ENCODE measurements around a stretch of chr2.

DNA sequence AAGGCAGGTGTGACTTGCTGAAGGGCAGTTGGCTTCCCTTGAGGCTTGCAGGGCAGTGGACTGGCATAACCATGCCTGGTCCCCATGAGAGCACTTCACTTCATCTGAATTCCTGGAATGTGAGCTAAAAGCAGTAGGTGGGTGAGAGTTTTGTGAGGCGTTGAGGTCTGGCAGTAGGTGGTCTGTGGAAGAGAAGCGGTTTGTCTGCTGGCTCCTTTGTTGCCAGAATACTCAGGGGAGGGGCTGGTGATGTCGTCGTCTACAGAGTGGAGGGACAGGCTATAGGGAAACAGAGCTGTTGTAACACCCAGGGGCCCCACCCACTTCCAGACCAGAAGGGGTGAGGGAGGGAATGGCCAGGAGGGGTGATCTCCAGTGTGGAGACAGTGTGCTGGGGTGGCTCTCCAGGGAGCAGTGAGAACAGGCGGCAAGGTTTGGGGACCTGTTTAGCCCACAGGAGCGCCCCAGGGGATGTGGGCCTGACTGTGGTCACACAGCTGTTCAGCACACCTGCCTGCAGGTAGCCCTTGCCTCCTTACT, 21.4 kb upstream of the ALKAL2 start:
- RAMPAGE, long total RNA, result no peak
- RRBS, result no CpG with 5 or more reads among the region's 6 CpGs

GRCh38 chr2:634524-634974, 42.7 kb downstream of the TMEM18 start:
- RAMPAGE, long total RNA, result no peak
- RRBS, result no CpG with 5 or more reads among the region's 9 CpGs

DNA sequence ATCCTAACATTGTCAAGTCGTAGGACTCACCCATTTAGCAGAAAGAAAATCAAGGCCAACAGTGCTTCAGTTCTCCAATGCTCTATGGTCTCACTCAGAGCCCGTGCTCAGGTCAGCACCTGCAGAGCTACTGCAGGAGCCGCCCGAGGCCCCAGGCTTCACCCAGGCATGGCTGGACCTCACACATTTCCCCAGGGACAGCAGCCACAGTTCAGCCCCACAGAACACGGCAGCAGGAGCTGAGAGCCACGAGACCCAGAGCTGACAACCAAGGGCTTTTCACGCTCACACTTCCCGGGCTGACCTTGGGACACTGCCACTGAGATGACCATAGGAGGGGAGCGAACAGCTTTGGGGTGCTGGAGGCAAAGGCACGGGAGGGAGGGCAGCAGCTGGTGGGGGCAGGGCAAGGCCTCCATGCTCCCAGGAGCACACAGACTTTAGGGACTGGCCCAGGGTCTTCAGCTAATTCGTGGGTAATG, 4.2 kb downstream of the TMEM18 start:
- RAMPAGE, long total RNA, result no peak
- RRBS, result no CpG with 5 or more reads among the region's 11 CpGs

- RAMPAGE, long total RNA, result no peak
- RRBS, result 87% methylated on average over 2 of the region's 11 CpGs
Observed at GRCh38 chr2:692731-693232, 15.6 kb upstream of the TMEM18 start.

- RAMPAGE, long total RNA, result no peak
- RRBS, result no CpG with 5 or more reads among the region's 14 CpGs
Observed at GRCh38 chr2:1136888-1137640, 186.4 kb downstream of the SNTG2 start.

DNA sequence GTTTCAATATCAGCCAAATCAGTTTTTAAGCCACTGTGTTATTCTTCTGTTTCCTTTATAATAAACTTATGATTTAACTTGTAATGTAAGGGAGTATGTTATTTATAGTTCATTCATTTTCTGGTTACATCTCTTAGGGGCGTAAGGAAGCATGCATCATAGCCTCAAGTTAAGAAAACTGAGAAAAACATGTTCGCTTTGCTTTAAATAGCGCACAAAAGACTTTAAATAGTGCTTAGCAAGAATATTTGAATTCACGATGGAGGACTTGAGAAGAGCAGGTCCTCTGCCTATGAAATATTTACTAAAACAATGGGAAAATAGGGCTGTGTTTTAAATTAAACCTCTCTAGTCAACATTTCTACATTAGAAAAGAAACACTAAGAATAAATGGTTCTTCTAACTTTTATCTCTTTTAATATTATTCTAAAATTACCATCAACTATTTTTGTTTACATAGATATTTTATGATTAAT, 172.8 kb upstream of the TPO start:
- RAMPAGE, long total RNA, result no peak
- RRBS, result no CpG with 5 or more reads among the region's 4 CpGs

DNA sequence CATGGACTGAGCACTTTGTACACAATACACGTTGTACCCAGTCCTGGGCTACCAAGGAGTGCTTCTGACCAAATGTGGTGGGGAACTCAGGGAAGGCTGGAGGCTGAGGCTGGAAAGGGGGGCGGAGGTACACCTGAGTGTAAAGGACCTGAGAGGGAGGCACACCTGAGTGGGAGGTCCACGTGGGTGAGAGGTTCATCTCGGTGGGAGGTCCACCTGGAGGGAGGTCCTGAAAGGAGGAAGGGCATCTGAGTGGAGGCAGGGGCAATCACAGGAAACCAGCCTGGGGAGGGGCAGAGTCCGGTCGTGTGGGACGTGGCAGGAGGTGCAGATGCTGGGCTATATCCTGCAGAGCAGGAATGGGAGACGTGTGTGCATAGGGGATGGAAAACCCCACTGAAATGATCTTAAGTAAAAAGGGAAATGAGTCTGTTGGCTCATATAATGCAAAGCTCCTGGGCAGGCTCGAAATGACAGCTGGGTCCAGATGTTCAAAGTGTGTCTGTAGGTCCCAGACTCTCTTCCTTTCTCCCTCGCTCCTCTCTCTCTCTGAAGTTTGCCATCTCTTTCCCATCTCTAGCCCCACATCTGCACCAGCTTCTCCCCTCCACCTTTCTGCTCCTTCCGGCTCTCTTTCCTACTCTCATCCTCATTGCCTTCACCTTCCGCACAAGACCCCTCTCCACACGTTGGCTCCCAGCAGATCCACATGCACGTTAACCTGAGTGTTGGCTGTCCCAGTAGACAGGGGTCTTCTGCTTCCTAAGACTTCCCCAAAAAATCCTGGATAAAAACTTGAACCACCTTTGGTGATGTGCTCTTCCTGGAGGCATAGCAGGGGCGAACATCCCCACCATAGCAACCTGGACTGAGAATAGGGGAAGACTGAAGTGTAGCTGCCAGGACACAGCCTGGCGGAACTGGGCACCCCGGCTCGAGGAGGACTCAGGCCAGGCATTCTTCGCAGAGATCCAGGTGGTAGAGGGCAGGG, 137.6 kb downstream of the PXDN start:
- RAMPAGE, long total RNA, result no peak
- RRBS, result no CpG with 5 or more reads among the region's 19 CpGs

DNA sequence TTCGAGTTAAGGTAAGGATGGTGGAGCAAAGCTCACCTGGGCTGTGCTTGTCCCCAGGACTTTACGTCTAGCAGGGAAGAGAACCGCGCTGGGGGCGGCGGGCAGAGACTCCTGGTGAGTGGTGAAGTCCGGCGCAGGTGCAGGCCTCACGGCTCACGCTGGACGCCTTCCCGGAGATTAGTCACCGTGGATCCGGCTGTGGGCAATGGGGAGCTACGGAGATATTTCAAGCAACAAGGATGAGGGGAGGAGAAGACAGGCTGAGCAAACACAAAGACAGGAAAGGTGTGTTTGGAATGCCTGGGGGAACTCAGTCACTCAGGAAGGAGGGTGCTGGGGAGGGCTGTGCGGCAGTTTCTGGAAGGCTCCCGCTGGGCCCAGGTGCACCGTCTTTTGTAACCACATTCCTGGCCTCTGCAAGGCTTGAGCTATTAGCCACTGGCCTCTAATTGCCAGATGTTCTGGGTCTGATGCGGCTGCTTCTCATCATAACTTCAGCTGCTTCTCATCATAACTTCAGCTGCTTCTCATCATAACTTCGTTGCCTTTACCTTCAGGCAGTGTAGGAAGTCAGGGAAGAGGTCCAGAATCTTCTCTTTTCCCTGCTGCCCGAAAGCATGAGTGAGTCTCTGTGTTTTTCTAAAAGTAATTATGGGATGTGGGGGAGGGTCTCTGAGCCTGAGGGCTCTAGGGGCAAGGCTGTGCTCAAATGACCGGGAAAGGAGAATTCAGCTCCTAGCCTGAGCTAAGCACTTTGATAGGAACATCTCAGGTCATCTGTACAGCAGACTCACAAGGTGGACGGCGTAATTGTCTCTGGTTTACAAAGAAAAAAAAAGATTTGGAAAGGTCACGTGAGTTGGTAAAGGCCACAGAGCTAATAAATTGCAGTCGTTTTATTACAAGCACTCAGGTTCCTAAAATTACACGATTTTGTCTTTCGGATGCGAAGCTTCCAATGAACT, 118.8 kb downstream of the PXDN start:
- RAMPAGE, long total RNA, result no peak
- RRBS, result 14% methylated on average over 6 of the region's 29 CpGs

DNA sequence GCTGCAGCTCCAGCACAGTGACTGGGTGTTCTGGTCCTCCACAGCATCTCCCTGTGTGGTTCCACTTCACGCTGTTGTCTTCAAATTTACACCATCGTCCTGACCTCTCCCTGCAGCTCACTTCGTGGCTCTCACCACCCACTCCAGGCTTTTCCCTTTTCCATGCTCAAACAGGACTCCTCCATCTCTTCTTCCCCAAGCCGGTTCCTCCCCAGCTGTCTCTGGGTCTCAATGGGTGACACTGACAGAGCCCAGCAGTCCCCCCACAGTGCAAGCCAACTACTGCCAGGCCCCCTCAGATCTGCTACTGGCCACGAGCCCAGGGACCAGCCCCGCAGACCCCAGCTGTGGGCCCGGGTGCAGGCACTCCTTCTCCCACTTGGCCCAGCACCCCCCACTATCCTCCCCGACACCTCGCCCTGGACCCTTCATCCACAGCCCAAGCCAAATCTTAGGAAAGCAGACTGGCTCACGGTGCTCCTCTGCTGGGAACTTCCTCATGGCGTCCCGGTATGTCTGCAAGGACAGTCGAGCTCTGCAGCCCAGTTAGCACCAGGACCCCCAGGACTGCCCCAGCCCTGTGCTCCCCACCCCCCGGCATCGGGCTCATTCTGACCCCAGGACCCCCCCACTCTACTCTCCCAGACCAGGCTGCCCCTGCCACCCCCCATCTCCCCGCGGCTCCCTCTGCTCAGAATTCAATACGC, 86.0 kb downstream of the PXDN start:
- RAMPAGE, long total RNA, result no peak
- RRBS, result 90% methylated on average over 3 of the region's 18 CpGs

GRCh38 chr2:1686325-1687353, 57.7 kb downstream of the PXDN start:
- RAMPAGE, long total RNA, result no peak
- RRBS, result no CpG with 5 or more reads among the region's 28 CpGs

GRCh38 chr2:1745076-1745823, 935 bp upstream of the PXDN start:
- RAMPAGE, long total RNA, result no peak
- RRBS, result 3% methylated on average over 6 of the region's 24 CpGs

- RAMPAGE, long total RNA, result no peak
- RRBS, result no CpG with 5 or more reads among the region's 11 CpGs
Observed at GRCh38 chr2:2464126-2464453, 133.0 kb upstream of the MYT1L start.

GRCh38 chr2:2646467-2646967, 315.4 kb upstream of the MYT1L start:
- RAMPAGE, long total RNA, result no peak
- RRBS, result no CpG with 5 or more reads among the region's 5 CpGs

DNA sequence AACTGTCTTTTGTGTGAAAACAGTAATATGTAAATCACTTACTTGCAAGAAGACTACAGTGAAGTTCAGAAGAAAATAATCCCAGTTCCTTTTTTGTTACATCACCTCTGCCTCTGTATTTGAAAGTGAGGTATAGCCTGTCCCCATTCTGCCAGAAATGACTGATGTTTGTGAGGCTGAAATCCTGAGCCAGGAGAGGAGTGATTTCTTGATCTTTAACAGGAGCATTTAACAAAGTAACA, 24.2 kb downstream of the TRAPPC12 start:
- RAMPAGE, long total RNA, result no peak

GRCh38 chr2:3471240-3471746, 48.0 kb downstream of the ADI1 start:
- RAMPAGE, long total RNA, result no peak
- RRBS, result no CpG with 5 or more reads among the region's 8 CpGs

GRCh38 chr2:3505685-3506341, 13.5 kb downstream of the ADI1 start:
- RAMPAGE, long total RNA, result no peak
- RRBS, result no CpG with 5 or more reads among the region's 7 CpGs

GRCh38 chr2:3522716-3523438, 3.5 kb upstream of the ADI1 start:
- RAMPAGE, long total RNA, result no peak
- RRBS, result no CpG with 5 or more reads among the region's 17 CpGs

DNA sequence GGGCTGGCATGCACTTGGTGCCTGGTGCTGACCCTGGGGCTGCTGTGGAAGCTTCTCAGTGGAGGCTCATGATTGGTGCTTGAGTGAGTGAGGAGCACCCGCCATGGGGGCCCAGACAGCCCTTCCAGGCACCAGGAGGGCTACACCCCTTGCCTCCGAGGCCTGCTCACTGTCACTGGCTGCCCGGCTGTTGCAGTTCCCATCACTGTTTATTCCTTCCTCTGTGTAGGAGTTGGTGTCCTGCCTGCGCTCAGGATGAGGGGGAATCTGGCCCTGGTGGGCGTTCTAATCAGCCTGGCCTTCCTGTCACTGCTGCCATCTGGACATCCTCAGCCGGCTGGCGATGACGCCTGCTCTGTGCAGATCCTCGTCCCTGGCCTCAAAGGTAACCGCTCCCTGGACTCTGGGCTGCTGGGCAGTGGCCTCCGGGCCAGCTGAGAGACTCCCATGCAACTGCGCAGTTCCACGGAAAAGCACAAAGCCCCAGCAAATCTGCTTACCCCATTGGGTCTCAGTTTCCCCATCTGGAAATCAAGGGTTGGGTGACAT, 9.2 kb downstream of the COLEC11 start:
- RAMPAGE, long total RNA, result start-site peak on the plus strand centred at position 248 of the sequence, 220 bp wide, 32 and 10 reads in 2 replicates
- RRBS, result 22% methylated on average over 5 of the region's 13 CpGs

DNA sequence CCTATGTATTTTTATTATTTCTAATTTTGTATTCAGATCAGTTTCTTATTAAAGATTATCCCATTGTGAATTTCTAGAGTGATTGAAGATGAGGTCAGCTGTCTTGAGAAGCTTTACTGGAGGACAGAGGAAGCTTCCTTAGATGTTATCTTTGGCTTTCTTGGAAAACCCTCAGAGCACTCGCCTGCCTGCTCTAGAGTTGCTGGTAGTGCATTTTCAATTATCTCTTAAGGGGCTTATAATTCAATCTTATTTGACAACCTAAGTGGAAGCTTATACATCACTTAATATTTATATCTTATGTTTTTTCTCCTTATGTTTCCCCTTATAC, 429.5 kb downstream of the DCDC2C start:
- RAMPAGE, long total RNA, result no peak
- RRBS, result no CpG with 5 or more reads among the region's 1 CpG

DNA sequence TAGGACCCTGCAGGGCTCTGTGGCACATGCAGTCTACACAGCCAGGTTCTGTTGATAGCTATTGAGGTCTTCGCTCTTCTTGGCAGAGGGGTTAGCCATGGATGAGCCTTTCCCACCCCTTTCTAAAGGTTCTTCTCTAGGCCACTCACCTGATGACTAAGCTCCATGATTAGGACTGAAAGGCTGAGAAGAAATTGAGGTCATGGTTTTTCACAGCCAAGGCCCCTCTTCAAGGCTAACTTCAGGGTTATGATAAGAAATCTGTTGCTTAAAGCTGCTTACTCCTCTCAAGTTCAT, 931.3 kb upstream of the SOX11 start:
- RAMPAGE, long total RNA, result no peak
- RRBS, result no CpG with 5 or more reads among the region's 1 CpG